ENCODE measurements around a stretch of chr2.

DNA sequence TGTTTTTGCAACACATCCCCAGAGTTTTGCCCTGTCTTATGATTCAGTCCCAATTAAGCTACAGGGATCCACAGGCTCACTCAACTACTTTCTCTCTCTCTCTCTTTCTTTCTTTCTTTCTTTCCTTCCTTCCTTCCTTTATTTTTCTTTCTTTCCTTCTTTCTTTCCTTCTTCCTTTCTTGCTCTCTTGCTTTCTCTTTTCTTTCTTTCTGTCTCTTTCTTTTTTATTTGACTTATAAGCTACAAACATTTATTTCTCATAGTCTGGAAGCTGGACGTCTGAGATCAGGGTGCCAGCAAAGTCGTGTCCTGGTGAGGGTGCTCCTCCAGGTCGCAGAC, 142.0 kb upstream of the CYP1B1 start:
- RRBS = no CpG with 5 or more reads among the region's 3 CpGs

DNA sequence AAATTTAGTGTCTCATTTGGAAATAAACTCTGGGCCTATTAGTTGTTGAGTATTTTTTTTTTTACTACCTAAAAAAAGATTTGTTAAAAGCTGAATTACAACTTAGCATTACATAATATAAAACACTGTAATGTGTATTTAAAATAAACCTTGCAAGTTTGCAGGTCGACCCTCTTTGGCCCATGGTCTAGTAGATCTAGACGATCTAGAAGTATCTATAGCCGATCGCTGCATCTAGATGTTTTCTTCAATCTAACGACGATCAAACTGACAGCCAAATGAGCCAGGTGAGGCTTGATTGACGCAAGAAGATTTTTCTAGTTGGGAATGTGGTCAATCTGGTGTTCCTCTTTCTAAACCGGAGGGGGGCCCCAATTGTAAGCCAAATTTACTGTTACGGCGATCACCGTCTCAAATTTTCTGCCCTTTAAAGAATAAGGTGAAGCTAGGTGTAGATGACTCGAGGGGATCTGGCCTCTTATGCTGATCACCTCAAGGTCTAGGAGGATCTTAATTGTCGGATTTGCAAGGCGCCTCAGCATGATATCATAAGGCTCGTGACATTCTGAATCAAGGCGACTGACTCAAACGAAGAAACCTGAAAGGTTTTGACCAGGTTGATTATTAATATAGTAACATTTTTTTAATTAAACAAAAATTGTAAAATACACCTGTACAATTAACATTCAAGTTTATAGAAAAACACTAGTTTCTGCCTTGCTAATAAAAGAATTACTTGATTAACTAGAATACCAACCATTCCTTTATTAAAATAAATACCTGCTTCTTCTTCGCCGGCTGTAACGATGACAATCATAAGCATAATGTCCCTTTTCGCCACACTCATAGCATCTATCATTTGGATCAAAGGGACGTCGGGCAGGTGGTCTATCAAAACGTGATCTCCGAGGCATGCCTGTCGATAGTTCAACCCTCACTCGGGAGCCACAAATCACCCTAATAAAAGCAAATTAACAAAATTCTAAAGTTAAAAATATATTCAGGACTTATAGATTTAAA, 2.1 kb downstream of the SRSF7 start:
- RRBS = no CpG with 5 or more reads among the region's 27 CpGs

GRCh38 chr2:38751713-38752118, 555 bp upstream of the SRSF7 start:
- RRBS = no CpG with 5 or more reads among the region's 10 CpGs

DNA sequence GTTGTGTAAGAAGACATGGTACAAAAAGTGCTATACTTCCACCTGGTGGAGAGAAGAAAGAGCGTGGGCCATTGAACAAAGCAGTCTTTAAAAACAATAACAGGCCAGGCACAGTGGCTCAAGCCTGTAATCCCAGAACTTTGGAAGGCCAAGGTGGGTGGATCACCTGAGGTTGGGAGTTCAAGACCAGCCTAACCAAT, 109.0 kb upstream of the SOS1 start:
- RRBS = no CpG with 5 or more reads among the region's 1 CpG

DNA sequence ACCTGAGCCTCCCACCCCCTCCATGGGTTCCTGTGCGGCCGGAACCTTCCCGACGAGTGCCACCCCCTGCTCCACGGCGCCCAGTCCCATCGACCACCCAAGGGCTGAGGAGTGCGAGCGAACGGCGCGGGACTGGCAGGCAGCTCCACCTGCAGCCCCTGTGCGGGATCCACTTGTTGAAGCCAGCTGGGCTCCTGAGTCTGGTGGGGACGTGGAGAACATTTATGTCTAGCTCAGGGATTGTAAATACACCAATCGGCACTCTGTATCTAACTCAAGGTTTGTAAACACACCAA, 123.6 kb upstream of the SOS1 start:
- RRBS = no CpG with 5 or more reads among the region's 15 CpGs

- RRBS = no CpG with 5 or more reads among the region's 18 CpGs
Observed at GRCh38 chr2:39244840-39245321, 124.0 kb upstream of the SOS1 start.

DNA sequence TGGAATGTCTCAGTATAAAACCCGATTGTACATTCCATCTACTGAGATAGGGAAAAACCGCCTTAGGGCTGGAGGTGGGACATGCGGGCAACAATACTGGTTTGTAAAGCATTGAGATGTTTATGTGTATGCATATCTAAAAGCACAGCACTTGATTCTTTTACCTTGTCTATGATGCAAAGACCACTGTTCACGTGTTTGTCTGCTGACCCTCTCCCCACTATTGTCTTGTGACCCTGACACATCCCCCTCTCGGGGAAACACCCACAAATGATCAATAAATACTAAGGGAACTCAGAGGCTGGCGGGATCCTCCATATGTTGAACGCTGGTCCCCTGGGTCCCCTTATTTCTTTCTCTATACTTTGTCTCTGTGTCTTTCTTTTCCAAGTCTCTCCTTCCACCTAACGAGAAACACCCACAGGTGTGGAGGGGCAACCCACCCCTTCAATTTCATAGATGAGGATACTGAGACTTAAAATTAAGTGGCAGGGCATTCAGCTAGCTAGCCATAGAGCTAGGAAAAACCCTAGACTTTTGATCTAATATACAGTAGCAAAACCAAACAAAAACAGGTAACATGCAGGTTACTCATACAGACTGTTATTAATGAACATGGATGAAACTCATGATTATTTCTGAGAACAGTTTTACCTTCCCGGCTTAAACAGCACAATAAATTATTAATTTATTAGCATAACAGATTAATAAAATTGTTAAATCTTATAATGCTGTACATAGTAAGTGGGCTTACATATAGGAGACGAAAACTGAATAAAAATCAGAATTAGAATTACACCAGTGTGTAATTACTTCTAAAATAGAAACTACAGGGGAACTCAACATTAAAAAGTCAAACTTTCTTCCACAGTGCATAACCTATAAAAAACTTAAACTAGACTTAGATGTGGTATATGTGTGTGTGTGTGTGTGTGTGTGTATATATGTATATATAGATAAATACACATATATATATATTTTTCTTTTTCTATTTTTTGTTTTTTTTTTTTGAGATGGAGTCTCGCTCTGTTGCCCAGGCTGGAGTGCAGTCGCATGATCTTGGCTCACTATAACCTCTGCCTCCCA, 115.1 kb downstream of the MAP4K3 start:
- RRBS = no CpG with 5 or more reads among the region's 12 CpGs

GRCh38 chr2:39437372-39437651, 227 bp upstream of the MAP4K3 start:
- RRBS = 1% methylated on average over 19 of the region's 30 CpGs

DNA sequence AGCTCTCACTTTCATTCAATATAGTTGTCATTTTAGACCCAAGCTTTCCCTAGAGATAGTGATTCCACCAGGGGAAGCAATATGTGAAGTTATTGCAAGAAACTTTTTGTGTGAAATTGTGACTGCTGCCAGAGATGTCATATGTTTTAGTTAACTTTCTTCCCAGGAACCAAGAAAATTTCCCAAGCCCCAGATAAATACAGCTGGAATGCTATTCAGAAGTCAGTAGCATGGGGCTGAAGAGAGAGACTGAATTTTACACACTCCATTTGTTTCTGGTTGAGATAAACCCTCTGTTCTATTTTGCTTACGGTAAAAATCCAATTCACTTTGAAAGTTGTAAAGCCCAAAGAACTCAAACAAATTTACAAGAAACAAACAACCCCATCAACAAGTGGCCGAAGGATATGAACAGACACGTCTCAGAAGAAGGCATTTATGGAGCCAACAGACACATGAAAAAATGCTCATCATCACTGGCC, 60.4 kb upstream of the MAP4K3 start:
- RRBS = no CpG with 5 or more reads among the region's 3 CpGs

DNA sequence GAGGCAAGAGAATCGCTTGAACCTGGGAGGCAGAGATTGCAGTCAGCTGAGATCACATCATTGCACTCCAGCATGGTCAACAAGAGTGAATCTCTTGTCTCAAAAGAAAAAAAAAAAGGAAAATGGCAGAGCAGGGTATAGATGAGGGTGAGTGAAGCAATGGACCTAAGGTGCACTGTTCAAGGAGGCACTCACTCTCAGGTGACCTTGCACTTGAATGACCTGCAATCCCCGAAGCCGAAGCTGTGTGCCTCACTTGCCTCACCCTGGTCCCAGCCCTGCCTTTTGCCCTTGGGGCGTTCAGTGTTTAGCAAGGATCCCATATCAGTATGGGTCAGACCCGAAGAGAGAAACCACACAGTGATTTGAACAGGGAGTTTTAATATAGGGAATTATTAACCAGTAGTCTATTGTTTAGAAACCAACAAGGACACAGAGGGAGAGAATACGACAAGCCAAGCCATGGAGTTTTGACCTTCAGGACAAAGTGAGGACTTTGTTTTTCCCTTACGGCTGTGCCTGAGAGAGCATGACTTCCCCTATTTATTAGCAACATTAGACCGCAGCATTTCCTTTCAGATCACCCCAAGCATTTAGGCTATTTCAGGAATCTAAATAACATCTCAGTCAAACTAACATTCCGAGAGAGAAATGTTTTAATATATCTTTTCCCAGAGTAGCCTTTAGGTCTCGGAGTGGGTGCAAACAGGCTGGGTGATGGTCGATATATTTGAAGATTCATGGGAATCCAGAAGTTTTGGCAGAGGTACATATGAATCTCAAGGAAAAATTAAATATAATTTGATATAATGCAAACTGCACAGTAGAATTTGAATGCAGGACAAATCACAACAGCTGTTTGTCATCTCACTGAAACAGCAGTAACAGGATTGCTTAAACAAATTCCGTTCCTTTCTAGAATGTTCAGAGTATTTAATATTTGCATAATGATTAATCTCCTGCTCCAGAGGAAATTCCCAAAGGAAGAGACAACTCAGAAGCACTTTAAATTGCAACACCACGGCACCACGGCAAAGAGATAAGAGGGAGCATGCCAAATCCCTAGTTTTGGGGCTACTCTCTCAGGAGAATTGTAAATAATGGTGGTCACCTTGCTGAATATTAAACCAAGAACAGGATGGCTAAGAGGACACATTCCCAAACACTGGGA, 67.4 kb upstream of the MAP4K3 start:
- RRBS = no CpG with 5 or more reads among the region's 14 CpGs

DNA sequence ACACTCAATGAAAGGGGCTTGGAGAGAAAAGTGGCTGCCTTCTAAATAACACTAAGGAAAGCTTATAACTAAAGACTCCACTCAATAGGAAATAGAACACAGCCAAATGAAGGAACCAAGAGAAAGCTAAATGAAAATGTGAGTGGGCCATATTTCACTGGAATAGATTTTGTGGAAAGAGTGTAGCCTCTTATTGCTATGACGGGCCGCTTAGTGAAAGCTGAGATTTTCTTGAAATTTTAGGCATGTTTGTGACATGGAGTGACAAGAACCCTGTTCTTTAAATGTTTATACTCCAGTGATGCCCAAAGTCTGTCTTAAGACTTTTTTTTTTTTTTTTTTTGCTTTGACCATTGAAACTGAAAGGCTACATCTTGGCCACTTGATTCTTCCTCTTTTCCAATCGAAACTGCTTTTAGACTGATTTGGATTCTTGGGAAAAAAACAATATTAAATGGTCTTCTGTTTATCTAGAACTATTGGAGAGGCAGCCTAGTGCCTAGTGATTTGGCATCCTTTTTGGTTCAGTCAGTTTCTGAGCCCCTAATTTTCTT, 2.3 kb upstream of the SLC8A1 start:
- RRBS = no CpG with 5 or more reads among the region's 3 CpGs

GRCh38 chr2:42030041-42030625, 17.7 kb upstream of the PKDCC start:
- RRBS = no CpG with 5 or more reads among the region's 17 CpGs

DNA sequence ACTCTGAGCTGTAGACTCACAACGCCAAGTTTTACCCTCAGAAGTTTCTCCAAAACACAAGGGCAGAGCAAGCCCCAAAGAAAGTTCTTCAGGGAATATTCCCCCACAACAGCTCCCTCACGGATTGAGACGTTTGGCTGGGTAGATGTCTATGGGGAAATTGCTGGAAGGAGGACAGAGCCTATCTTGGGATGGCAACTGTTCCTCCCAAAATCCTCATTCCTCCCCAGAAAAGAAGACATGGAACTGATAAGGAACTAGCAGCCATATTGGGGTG, 2.1 kb upstream of the PKDCC start:
- RRBS = no CpG with 5 or more reads among the region's 3 CpGs

GRCh38 chr2:42054812-42055262, 7.0 kb downstream of the PKDCC start:
- RRBS = no CpG with 5 or more reads among the region's 10 CpGs

GRCh38 chr2:42078585-42079055, 30.8 kb downstream of the PKDCC start:
- RRBS = no CpG with 5 or more reads among the region's 5 CpGs

DNA sequence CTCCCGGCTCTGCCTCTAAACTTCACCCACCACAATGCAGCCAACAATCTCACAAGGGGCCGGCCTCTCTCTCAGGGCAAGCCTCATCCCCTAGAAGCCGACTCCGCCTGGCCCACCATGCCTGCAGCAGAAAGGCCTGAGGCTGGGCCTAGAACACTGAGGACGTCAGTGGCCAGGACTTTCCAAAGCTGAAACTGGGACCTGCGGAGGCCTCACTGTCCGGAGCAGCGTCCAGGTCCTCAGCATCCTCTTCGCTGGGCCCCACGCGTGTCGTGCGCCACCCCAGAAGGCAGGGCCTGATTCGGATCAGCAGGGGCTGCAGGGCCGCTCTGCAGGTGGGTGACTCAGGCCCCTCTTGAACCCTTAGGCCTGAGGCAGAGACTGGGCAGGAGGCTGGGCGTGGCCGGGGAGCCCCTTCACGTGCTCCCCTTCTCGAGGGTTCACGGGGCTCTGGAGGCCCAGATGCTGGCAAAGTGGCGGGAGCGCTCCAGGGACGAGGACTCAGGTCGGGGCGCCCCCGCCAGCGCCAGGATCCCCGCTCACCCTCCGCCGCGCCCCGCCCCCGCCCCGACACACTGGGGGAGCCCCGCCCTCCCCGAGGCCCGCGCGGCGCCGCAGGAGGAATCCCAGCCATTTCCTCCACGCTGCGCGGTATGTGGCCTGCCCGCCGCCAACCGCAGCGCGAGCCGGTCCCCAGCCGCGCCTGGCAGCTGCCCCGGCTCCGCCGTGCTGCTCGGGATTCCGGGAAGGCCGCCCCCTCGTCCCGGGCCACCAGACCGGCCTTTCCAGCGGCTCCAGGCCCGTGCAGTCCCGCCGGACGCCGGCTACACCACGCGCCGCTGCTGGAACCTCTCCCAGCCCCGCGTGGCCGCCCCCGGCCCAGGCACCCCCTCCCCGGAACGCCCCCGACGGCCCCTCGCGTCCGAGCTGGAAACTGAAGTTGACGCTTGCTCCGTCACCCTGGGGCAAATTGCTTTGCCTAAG, 53.2 kb downstream of the PKDCC start:
- RRBS = 6% methylated on average over 12 of the region's 83 CpGs

DNA sequence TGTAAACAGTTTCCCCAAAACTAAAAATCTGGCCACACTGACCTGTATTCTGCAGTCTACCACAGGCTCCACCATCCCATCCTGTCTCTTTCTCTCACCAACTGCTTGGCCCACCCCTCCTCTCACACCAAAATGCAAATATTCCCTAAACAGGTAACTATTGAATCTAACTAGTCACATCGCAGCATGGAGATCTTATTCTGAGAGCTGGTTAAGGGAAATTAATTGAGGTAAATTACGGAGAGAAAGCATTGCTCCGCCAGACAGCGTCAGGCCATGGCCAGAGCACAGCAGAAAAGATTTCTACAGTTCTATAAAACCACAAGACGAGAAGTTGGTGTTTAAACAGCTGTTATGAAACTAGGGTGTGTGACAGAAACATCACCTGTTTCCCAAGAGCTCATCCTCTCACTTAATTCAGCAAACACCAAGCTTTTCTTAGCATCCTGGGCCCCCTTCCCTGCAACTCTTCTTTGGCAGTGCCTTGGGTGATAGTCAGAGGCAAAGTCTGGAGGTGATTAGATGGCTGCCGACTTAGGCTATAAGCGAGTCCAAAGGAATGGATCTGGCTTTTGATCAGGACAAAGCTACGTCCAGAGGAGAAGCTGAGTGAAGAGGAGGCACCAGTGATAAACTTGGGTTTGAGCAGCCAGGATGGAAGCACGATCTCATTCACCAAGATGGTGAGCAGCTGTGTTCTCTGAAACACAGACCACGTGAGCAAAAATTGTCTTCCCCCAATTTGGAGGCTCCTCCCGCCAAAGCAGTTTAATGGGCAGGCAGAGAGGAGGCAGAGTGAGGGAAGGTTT, 57.6 kb downstream of the PKDCC start:
- RRBS = no CpG with 5 or more reads among the region's 11 CpGs

DNA sequence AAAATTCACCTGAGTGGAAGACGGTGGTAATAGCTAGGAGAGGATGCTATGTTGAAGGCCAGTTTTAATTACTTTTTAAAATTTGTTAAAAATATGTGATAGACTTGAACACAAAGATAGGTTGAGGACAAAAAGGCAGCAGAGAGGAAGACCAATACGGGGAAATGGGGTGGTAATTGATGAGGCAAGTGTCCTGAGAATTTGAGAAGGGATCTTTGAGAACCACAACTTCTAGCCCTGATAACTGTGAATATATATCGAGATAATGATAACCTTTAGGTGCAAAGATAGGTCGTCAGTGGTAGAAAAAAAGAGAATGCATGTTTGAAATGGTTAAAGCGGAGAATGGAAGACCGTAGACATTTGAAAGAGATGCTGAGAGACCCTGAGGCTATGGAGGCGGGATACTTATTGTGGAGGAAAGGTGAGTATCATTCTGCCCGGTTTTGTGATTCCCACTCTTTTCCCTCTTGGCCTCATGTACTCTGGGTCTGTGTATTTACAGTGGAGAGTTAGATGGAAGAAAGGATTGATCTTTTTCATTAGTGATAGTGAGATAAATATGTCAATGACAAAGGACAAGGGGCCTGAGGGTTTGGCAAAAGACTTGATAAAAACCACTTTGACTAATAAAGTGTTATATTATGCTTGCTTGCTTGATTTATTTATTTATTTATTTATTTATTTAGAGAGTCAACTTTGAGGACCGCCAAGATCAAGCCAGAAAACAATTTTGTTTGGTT, 78.0 kb downstream of the EML4 start:
- RRBS = no CpG with 5 or more reads among the region's 9 CpGs

GRCh38 chr2:42342301-42343315, 18.4 kb downstream of the COX7A2L start:
- RRBS = no CpG with 5 or more reads among the region's 17 CpGs

Data from AG09319 (cell line).